Mammary microvascular endothelial cell (primary cell): ENCODE data around the genes PLK4 and JADE1.

DNA sequence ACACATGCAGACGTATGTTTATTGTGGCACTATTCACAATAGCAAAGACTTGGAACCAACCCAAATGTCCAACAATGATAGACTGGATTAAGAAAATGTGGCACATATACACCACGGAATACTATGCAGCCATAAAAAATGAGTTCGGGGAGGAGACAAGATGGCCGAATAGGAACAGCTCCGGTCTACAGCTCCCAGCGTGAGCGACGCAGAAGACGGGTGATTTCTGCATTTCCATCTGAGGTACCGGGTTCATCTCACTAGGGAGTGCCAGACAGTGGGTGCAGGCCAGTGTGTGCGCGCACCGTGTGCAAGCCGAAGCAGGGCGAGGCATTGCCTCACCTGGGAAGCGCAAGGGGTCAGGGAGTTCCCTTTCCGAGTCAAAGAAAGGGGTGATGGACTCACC is 612.3 kb upstream of the INTU start:
- RAMPAGE, long total RNA = no peak

GRCh38 chr4:127655532-127656016 is 22.8 kb downstream of the INTU start:
- RAMPAGE, long total RNA = no peak

GRCh38 chr4:127880372-127881847 is at the start of gene PLK4:
Gene PLK4 (plus strand): TSS chr4:127880893.
- RAMPAGE, long total RNA = start-site peak on the plus strand at chr4:127880916-127880939, 215 and 19 reads in 2 replicates

GRCh38 chr4:128228052-128228470 is 59.6 kb downstream of the PGRMC2 start:
- RAMPAGE, long total RNA = no peak

DNA sequence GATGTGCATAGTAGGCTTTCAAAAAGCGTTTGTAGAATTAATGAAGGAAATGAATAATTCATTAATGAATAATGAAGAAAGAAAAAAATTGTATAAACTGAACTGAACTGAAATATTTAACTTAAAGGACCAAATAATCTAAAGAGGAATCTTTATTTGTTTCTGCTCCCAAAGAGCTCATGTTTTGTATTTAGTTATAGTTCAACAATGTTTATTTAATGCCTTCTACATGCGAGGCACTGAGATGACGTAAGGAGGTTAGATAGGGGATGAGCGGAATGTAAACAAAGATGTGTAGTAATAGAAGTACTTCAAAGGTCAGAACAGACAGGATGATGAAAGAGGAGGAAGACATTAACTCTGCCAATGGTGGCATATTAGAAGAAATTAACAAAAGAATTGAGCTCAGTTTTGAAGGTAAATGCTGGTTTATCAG is 62.2 kb upstream of the PGRMC2 start:
- RAMPAGE, long total RNA = no peak

GRCh38 chr4:128454433-128455024 is 166.9 kb upstream of the PGRMC2 start:
- RAMPAGE, long total RNA = no peak

DNA sequence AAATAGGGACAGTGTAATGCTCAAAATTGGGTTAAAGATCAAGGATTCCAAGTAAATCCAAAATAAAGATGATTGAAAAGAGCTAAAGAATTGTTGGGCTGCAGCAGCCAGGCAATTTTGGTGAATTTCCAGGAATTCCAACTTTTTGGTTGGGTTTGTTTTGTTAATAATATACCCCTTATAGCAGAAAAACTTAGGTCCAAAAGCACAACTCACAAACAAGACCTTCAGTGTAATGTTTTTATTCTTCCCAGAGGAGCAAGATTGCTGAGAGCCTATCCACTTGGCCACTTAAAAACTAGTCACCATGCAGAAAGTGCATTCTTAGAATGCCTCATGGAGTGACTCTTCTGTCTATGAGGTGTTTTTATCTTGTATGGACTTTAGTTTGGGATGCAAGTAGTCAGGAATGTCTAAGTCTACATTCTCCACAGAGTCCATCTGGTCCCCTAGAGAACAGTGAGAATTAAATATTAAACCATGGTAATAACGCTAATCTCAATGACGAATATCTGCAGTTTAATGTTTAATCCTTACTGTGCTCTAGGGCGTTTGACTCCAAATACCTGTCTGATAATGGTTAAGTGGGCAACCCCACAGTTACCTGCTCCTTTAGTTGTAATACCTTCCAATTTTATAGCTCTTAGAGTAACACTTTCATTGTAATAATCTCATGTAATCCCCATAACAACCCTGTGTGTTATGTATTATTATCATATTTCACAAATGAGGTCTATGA is 235.7 kb upstream of the JADE1 start:
- RAMPAGE, long total RNA = no peak

GRCh38 chr4:128809299-128810425 is at the start of gene JADE1:
Gene JADE1 (plus strand): TSS chr4:128809700.
- RAMPAGE, long total RNA = start-site peak on the plus strand at chr4:128809787-128809996, 22 and 10 reads in 2 replicates

DNA sequence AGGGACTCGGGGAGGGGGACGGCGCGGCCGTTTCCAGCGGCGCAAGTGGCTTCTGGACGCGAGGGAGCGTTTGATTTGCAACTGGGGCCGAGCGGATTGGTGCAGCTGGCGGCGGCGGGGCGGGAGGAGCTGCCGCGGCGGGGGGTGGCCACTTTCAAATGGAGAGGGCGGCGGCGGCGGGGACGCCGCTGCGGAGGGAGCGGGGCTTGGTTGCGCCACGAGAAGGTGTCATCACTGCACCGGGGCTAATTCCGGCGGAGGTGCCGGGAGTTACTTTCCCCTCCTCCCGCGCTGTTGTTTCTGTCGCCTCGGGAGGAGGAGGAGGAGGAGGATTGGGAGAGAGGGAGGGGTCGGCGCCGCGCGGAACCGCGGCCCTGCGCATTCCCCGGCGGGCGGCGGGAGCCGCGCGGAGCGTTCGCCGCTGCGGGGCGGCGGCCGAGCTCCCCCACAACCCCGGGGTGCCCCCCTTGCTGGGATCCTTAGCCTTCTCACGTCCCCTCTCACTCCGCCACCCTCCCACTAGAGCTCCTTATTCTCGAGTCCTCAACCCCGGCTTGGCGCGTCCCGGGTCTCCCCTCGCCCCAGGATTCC is 2.6 kb downstream of the JADE1 start:
- RAMPAGE, long total RNA = no peak

- RAMPAGE, long total RNA = no peak
These were observed 977.2 kb downstream of the C4orf33 start for GRCh38 chr4:130073199-130073580.

- RAMPAGE, long total RNA = no peak
These were observed 803.7 kb upstream of the PCDH10 start for GRCh38 chr4:132345211-132346000.

- RAMPAGE, long total RNA = no peak
These were observed 2.9 kb downstream of the PCDH10 start for GRCh38 chr4:133151856-133152467.

DNA sequence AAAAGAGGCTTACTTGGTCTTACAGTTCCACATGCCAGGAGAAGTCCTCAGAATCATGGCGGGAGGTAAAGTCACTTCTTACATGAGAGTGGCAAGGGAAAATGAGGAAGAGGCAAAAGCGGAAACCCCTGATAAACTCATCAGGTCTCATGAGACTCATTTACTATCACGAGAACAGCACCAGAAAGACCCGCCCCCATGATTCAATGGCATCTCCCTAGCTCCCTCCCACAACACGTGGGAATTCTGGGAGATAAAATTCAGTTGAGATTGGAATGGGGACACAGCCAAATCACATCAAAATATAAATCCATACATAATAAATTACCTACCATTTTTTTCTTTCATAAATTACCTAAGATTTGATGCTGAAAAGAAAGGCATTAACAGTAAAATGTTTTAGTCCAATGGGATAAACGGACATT is 611.0 kb downstream of the PCDH18 start:
- RAMPAGE, long total RNA = no peak

DNA sequence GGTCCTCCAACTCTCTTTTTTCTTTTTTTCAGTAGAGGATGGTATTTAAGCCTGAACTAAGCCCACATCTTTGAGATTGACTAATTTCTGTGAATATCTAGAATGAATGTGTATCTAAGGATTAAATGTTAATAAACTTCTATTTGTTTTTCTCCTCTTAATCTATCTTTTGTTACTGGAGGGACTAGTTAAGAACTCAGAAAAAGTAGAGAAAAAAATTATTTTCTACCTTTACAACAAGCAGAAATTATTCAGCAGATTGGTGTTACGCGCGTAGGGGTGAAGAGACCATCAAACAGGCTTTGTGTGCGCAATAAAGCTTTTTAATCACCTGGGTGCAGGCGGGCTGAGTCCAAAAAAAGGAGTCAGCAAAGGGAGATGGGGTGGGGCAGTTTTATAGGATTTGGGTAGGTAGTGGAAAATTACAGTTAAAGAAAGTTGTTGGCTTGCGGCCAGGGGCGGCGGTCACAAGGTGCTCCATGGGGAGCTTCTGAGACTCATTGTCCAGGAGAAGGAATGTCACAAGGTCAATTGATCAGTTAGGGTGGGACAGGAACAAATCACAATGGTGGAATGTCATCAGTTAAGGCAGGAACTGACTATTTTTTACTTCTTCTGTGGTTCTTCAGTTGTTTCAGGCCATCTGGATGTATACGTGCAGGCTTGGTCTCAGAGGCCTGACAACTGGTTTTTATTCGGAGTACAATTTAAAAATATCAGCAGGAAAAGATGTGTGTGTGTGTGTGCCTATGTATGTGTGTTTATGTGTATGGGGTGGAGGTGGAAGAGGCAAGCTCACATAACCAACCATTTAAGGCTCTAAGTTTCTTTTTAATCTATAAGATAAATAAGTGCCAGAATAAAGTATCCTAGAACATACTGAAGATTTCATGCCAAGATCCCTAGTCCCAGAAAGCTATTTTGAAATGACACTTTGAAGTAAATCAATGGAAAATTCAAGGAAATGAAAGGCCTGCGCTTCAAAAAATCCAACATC is 129.2 kb downstream of the SLC7A11 start:
- RAMPAGE, long total RNA = no peak

DNA sequence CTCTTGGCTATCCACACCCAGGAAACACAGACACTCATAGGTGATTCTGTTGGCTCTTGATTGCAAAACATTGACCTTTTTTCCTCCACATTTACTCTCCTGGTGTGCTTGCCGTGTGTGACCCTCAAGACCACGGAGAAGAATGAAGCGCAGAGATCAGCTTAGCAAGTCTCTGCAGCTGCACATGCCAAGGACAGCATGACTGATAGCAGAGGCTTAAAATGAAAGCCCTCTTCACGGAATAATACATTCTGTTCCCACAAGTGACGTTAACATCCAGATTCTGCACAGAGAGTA is 61.0 kb downstream of the SLC7A11 start:
- RAMPAGE, long total RNA = no peak

GRCh38 chr4:138217131-138218126 is 24.7 kb downstream of the SLC7A11 start:
- RAMPAGE, long total RNA = no peak

DNA sequence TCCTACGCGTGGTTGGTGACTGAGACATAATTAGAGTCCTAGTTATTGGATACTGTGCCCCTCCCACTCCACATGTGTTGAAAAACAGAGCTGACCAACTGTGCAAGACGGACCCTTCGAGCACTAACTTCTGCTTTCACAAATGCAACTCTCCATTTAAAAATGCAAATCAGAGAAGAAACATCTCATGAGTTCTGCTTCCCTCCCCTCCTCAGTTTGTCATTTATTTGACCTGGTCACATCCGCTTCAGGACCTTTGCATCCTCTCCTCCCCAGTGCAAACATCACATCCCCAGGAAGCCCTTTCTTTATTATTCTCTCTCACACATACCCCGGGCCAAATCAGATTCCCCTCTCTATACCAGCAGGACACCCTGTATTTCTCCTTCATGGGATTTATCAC is 38.1 kb upstream of the NOCT start:
- RAMPAGE, long total RNA = no peak

DNA sequence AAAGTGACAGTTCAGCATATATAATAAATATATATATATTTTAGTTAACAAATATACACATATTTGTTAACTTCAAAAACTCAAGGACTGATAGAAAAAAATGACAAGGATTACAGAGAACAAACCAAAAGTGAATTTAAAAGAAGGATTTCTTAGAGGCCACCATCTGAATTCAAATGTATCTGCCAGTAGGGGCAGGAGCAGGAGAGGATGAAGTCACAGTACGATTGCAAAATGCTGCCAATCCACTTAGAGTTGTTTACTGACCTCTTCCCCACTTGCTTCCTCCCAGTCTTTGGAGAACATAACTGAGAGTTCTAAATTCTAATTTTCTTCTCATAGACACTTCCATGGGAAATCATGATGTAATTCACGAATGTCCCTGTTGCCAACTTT is 33.8 kb upstream of the NOCT start:
- RAMPAGE, long total RNA = no peak

DNA sequence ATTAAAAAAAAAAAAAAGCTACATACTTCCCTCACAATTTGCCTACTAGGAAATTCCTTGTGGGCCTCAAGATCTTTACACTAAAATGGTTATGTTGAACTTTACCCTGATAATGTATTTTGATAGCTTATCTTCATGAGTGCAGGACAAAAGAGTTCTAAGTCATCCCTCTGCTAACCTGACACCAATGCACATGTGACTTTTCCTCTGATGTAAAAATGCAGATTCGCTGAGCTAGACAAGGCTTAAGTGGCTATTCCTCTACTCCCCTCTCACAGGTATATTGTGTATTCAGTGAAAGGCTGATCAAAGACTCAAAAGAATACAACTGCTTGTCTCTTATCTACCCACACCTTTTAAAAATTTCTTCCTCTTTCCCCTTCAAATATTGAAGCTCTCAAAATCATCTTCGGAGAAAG is 22.4 kb downstream of the ELF2 start:
- RAMPAGE, long total RNA = no peak

- RAMPAGE, long total RNA = no peak
These were observed 150.3 kb downstream of the MGST2 start for GRCh38 chr4:139815505-139816824.